Mesangial cell (primary cell): ENCODE measurements around a stretch of chr6.

DNA sequence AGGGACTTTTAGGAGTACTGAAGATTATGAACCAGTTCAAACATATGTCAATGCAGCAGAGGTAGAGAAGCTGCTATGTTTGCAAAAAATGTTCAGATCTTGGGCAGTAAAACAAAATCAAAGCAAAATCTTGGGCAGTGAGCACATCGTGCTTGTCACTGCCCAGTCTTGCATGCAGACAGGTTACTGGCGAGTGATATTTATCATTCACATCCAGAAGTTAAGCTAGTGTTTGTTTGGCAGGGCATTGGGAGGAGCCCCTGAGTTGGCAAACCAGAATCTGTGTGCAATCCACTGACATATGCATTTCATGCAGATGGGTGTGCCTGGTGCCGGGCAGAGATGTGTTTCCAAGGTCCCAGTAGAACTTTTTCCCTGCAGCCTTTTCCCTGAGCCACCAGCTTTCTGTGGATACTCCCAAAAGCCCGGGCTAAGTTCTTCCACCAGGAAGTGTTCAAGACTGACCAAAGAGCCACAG, 256.2 kb upstream of the TAB2 start:
- RAMPAGE, long total RNA = no peak

GRCh38 chr6:149065801-149066720, 251.5 kb upstream of the TAB2 start:
- RAMPAGE, long total RNA = no peak

DNA sequence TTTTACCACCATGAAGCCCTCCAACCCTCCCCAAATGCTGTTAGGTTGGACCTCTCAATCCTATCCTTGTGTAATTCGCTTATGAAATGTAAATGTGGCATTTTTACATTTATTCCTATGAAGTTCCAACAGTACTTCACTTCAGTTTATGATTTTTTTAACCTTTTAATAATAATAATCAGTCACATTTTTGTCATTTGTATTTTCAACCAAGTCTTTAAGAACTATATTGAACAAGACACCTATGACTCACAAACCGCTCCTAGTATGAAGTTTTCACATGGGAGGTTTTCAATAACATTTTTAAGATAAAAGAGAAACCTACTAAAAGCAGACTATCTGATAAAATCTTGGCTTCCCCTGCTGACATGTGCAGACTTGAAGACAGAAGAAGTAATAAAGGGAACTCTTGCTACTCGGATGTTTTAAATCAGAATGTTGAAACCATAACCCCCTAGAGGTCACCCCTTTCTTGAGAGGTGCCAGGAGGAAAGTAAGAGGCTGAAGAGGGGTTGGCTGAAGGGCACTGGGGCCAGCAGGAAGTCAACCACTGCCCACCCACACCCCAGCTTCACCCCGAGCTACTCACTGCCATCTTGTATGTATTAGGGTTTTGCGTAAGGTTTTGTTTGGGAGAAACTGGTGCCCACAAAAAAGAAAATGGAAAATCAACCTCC, 83.5 kb upstream of the TAB2 start:
- RAMPAGE, long total RNA = no peak

DNA sequence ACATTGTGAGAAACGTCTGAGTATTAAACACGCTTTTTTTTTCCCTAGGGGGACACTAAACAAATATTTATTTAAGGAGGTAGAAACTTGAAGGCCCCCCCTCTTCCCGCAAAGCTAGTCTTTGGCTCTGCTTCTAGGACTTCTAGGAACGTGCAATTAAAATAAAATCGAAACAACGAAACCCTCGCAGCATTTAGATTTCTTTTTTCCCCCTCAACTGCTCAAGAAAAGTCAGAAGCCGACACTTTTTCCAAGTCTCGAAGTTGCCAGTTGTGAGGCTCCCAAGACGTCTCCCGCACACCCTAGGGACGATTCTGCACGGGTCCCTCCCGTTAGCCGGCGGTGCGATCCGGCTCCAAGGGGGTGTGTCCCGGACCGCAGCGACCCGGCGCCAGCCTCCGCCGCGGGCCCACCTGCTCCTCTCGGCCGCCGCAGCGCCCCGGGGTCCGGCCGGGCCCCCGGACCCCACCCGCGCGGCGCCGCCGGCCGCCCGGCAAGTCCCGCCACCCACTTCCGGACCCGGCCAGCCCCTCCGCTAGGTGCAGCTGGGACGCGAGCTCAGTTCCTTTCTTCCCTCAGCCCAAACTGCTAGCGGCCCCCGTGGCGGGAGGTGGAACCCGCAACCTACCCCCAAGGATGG, 796 bp upstream of the TAB2 start:
- RAMPAGE, long total RNA = no peak

GRCh38 chr6:149410527-149411658, 10.8 kb downstream of the SUMO4 start:
- RAMPAGE, long total RNA = no peak

DNA sequence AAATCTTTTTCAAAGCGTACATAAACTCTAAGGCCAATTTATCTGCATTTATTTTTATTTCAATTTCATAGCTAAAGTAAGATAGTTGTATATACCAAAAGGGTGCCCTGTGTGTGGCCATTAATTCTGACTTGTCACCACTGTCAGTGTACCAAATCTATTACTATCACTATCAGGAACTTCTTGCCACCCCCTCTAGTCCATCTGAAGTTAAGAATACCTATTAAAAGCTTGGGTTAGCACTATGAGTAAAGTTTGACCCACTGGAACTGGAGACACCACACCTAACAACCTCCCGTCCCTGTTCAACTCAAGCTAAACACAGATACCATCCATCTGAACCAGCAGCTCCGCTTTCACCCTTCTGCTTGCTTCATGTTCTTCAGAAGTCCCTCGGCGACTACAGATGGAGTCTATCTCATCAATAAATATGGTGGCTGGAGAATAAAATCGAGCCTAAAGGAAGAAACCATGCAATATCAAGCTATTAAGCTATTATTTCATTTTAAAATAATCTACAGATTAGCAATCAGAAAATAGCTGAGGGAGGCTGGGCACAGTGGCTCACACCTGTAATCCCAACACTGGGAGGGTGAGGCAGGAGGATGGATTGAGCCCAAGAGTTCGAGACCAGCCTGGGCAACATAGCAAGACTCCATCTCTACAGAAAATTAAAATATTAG, 31.9 kb downstream of the GINM1 start:
- RAMPAGE, long total RNA = no peak

DNA sequence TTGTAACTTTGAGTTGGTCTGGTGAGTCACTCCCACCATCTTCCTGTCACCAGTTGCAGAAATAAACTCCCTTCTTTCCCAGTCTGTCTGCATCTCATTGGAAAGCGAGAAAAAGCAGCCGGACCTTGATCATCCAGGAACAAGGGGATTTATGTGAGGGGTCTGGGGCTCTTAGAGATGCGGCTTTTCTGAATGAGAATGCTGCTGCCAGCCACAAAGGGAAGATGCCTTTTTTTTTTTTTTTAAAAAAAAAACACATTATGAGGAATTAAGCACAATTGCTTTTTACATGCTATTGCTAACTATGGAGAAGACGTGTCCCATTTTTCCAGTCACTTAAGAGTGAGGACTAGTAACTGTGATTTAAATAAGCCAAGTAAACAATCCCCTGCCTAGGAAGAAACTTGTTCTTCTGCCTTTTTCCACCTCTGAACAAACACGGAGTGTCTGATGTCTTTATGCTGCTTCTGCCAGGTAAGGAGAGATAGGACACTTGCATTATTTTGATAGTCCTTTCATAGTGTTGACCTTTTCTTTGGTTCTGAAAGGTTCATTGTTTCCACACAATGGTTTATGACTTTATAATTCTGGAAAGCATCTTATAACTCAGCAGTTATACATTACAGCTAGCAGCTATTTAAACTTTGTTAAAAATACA, 8.6 kb downstream of the LRP11 start:
- RAMPAGE, long total RNA = start-site peak on the plus strand centred at position 86 of the sequence, 5 bp wide, 6 reads

GRCh38 chr6:149897284-149897923, 509 bp downstream of the RAET1E start:
- RAMPAGE, long total RNA = no peak

- RAMPAGE, long total RNA = no peak
These were observed 20.4 kb downstream of the RAET1L start for GRCh38 chr6:150004590-150005721.

- RAMPAGE, long total RNA = no peak
These were observed 57.7 kb downstream of the PPP1R14C start for GRCh38 chr6:150200418-150201116.

- RAMPAGE, long total RNA = no peak
These were observed 34.4 kb downstream of the IYD start for GRCh38 chr6:150403113-150403793.

- RAMPAGE, long total RNA = no peak
These were observed 49.4 kb downstream of the IYD start for GRCh38 chr6:150418106-150418802.

DNA sequence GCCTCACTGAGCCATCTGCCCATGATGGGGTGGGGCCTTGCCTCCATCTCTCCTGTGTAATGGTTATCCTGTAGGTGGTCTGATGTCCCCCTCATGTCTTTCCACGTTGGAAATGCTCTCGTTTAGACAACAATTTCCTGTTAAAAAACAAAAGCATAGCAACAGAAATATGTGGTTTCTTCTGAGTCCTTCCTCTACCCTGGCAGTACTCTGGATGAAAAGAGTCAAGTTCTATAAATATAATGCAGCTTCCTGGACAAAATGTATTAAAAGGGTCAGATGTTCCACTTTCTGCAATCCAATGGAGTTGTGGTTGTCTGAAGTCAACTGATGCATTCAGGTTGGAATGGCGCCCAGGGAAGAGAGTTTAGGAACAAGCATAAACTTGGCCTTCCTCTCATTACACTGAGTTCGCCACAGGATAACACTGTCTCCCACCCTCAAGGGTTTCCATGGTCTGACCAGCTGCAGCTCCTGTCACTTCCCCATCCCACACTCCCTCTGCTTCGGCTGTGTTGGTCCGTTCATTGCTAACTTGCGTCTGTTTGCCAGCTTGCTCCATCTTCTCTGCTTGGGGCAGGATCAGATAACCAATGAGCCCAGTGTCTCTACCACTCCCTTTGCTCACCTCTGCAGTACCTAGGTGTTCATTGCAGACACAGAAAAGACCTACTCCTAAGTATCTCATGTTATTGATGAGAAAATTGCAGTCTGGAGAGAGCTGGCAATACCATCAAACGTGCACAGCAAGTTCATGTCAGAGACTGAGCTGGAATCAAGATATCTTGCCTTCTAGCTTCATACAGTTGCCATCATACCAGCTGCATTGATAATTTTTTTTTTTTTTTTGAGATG, 66.5 kb downstream of the PLEKHG1 start:
- RAMPAGE, long total RNA = no peak

- RAMPAGE, long total RNA = no peak
These were observed 34.3 kb upstream of the MTHFD1L start for GRCh38 chr6:150831148-150831691.

DNA sequence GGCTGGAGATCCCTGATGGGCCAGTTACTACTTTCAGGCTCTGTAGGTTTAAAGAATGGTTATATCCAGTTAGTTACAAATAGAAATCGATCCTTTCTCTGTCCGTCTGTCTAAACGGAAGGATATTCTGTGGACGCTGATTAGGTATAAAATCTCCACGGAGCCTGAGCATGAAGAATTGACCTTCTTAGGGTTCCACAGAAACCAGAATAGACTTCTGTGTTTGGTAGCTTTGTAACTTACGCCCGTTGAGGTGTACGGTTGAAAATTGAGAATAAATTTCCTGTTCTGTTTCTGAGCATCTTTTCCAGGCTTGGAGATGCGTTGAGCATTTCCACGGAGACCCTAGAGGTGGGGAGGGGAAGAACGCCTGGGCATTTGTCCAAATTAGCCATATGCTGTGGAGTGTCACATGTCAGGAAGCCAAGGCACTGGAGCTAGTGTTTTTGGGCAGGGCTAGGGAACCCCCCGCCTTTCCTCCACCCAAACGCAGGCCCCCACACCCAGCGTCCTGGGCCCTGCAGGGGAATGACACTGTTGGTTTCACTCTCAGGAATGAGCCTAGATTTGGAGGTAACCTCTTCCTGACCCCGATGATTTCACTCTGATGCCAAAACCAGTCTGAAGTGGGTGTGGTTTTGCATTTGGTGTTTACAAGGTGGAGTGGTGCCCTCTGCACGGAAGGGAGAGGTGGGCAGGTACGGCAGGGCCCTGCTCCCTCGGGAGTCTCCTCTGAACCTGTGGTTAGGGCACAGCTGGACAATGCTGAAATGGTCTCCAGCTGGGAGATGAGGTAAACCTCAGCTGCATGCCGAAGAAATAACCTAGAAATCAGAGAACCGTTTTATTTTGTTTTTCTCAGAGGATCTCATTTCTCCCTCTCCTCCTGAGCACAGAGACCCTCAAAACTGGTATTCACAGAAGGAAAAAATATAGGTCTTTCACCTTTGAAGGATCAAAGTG, 29.4 kb downstream of the MTHFD1L start:
- RAMPAGE, long total RNA = no peak

DNA sequence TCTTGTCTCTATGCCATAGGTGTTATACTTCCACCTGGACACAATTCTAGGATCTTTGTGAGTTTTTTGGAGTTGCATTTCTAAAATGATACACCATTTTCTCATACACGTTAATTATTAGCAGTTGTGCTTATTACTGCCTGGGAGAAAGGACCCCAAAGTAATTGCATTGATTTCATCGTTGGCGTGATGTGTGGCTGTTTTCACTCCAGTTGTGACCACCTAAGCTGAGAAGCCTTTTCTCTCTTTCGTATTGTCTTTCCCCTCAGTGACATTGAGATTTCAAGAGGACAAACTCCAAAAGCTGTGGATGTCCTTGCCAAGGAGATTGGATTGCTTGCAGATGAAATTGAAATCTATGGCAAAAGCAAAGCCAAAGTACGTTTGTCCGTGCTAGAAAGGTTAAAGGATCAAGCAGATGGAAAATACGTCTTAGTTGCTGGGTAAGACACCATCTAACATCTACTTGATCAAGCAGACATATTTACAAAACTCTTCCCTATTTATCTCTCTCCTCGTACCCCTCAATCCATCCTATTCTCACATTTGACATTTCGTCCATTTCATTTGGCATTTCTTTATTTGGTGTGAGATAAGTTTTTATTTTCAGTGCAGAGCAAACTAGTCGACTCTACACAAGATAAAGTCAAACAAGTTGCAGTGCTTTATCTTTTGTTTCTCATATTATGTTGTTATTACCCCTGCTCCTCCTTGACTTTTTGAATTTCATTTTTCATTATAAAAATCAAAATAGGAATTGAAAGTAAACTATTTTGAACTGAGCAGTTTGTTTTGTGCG, 60.5 kb downstream of the MTHFD1L start:
- RAMPAGE, long total RNA = no peak

- RAMPAGE, long total RNA = no peak
These were observed 122.0 kb downstream of the MTHFD1L start for GRCh38 chr6:150987396-150988030.

DNA sequence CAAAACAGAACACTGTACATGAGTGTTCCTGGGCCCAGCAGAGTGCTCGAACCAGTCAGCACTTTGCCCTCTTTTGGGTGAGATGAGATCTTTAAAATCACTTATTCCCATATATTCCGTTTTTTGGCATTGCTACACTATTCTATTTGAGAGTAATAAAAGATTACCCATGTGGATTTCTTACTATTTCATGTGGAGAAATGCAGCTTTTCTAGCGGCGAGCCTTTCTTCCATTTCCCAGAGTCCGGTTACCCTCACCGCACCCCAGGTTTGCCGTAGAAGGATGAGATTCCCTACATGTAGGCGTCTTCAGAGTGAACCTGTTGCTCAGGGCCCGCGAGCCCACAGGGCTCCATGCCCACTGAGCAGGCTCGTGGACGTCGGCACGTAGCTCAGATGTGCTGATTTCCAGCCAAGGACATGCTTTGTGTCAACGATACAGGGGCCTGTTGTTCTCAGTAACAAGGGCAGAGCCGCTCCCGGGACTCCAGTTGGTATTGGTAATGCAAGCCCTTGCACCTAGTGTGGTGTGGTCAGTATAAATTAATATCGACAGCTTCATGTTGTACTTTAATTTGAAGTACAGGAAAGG, 159.5 kb downstream of the MTHFD1L start:
- RAMPAGE, long total RNA = no peak

DNA sequence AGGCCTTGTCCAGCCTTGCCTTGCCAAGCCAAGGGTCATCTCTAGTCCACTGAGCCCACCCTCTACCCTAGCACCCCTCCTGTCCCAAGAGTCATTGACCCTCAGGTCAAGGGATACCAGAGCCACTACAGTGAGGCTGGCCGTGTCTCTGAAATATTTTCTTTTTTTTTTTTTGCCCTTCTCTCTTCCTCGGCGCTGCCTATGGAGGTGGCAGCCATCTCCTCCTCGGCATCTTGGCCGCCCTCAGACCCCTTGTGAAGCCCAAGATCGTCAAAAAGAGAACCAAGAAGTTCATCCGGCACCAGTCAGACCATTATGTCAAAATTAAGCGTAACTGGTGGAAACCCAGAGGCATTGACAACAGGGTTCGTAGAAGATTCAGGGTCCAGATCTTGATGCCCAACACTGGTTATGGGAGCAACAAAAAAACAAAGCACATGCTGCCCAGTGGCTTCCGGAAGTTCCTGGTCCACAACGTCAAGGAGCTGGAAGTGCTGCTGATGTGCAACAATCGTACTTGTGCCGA, 140.4 kb upstream of the AKAP12 start:
- RAMPAGE, long total RNA = start-site peak on the plus strand centred at position 193 of the sequence, 36 bp wide, 8 reads

GRCh38 chr6:151126023-151126552, 113.7 kb upstream of the AKAP12 start:
- RAMPAGE, long total RNA = no peak